ENCODE results near the genes RGPD8, TTL, IL36A and IL1F10.

DNA sequence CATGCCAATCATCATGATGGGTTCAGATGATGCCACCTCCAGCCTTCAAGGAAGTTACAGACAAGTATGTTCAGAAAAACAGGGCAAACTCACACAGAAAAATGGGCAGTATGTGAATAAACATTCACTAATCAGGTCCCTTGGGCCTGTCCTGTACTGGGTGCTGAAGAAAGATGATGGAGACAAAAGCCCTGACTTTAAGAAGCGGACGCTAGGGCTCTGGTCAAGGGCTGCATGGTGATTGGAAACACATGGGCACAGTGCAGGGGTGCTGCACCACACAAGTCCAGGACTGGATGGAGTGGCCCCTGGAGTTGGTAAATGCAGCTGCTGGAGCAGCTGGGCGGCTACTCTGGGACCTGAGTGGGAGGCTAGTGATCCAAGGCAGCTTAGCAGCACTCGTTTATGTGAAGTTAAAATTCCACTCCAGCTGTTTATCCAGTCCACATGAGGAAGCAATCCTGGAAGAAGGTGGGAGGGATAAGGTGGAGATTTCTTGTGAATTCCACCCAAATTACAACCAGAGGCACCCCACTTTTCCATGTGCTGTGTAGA, 24.8 kb downstream of the MERTK start:
- RRBS = no CpG with 5 or more reads among the region's 4 CpGs

- RRBS = no CpG with 5 or more reads among the region's 10 CpGs
These were observed 4.5 kb upstream of the ZC3H8 start for GRCh38 chr2:112259376-112259766.

DNA sequence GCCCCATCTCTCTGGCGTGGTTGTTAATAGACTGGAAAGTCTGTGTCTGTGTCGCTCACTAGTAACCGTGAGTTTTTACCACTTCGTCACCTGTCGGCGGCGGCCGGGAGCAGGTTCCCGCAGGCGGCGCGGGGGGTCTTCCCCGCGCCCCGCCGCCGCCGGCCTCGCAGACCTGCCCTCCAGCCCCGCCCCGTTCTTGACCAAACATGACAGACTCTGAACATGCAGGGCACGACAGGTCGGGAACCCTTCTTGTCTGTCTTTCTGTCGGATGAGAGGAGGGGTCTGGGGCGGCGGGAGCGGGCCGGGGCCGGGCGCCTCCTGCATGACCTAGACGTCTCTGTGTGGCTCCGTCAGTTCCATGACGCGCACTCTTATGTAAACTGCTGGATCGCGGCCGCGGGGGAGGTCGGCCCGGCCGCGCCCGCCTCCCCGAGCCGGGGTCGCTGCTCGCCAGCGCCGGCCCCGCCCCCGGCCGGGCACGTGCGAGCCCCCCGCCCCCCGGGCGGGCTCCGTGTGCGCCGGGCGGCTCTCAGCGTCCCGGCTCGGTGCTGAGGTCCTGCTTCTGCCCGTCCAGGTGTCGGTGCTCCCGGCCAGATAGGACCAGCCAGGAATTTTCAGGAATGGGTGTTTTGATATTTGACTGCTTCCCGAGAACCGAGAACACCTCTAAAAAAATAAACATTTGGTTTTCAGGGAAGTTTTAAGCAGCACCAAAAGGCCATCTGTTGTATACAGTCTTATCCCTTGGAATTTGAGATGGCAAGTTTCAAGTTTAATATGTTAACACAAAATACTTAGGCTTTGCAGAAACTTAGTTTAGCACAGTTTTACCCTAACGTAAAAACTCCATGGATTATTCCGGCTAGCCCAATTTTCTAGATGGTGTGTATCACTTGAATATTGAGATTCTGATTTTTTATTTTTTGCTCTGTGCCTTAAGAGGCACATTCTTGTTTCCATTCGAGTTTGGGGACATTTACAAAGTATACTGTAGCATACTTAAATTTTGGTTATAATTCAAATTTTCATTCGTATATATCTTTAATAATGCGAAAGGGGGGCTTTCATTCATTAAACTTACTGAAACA, 737 bp downstream of the ZC3H6 start:
- RRBS = under 1% methylated on average over 16 of the region's 74 CpGs

- RRBS = no CpG with 5 or more reads among the region's 87 CpGs
These were observed at the start of gene RGPD8 for GRCh38 chr2:112433049-112433835. TSS of gene RGPD8 (minus strand) at chr2:112433645.

DNA sequence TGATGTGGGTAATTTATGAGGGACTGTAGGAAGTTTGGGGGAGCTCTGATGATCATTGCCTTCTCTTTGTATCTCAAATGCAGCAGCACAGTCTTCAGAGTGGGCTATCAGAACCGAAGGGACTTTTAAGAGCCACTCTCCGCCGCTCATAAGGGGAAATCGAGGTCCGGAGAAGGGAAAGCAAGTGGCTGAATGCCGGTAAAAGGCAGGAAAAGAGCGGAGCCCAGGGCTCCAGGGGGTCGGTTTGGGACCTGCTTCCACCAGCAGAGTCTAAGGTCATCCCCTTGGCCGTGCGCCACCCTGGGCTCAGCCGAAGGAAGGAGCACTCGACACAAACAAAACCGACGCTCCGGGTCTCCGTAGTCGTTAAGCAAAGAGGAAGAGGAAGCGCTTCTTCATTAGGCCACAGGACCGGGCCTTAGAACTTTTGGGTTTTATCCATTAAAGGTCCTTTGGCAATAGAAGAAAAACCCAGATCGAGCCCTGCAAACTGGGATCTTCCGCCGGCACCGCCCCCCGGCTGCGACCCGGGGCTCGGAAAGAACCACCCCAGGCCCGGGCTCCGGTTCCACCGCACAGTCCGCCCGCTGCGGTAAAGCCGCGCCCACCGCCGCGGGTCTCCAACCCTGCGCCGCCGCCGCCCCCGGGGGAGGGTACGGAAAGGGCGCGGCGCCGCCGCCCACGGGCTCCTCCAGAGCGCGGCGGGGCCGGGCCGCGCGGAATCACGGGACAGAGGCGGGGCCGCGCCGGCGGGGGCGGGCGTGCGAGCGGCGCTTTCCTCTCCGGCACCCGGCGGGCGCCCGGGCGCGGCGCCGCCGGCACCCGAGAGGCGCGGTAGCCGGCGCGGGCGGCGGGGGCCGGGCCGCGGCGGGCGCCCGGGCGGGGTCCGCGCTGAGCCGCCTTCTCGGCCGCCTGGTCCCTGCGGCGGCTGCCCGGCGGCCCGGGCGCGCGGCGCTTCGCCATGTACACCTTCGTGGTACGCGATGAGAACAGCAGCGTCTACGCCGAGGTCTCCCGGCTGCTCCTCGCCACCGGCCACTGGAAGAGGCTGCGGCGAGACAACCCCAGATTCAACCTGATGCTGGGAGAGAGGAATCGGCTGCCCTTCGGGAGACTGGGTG, at the start of gene TTL:
Gene TTL, plus strand, starts transcription at position 773 of the 1,121 bp plus-strand sequence.
- RRBS = 1% methylated on average over 67 of the region's 121 CpGs

- RRBS = 3% methylated on average over 8 of the region's 12 CpGs
These were observed 654 bp upstream of the POLR1B start for GRCh38 chr2:112541680-112541941.

- RRBS = 25% methylated on average over 4 of the region's 7 CpGs
These were observed 1.2 kb downstream of the SLC20A1 start for GRCh38 chr2:112647009-112647258.

GRCh38 chr2:112649125-112649985, 3.6 kb downstream of the SLC20A1 start:
- RRBS = no CpG with 5 or more reads among the region's 5 CpGs

DNA sequence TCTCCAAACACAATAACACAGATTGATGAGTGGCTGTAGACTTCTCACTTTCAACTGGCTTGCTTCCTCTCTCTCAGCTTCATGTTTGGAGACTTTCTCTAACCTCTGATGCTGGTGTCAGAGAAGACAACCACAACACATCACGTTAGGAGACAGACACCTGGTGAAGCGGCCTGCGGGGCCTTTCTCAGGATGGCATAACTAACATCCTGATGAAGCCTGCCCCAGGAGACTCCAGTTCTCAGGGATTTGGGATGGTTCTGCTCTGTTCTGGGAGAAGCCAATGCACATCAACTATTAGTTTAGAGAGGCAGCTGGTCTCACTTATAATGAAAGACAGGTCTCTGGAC, 2.1 kb downstream of the IL1A start:
- RRBS = no CpG with 5 or more reads among the region's 3 CpGs

GRCh38 chr2:112793656-112794014, 9.3 kb upstream of the IL1A start:
- RRBS = no CpG with 5 or more reads among the region's 3 CpGs

DNA sequence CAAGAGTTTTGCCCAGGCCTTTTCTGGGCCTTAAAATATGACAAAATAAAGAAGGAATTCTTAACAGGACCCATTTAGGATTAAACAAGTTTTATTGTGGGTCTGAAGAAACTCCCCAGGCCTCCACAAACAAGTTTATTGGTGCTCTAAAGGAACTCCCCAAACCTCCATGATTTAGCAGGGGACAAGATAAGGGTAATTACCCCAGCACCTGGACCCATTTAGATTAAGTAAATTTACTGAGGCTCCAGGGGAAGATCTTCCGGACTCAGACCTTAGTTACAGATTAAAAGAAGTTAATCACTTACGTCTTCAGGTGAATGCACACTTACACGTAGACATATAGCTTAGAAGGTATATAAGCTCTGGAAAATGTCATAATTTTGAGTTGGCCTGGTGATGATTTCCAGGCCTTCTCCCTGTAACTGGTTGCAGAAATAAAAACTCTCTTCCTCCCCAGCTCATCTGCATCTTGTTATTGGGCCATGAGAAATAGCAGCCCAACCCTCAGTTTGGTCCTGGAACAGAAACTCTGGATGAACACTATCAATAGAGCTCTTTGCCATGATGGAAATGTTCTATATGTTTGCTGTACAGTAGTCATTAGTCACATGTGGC, 9.2 kb upstream of the IL37 start:
- RRBS = no CpG with 5 or more reads among the region's 3 CpGs

- RRBS = no CpG with 5 or more reads among the region's 7 CpGs
These were observed 28.2 kb downstream of the IL37 start for GRCh38 chr2:112939119-112939608.

DNA sequence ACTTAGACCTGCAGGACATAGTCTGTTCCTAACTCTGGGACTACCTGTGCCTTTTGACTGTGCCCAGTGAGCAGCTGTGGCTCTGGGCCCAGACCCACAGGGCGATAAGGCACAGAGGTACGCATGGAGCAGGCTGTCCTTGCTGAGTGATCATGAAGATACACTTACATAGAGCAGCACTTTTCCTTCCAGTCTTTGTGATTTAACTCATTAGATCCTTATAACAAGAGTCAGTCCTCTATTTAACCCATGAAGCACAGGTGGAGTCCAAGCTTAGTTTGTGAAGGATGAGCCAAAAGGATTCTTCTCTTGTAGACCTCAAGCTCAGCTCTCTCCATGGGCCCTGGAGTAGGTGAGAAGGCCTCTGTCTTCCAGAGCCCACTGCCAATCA, 28.6 kb downstream of the IL37 start:
- RRBS = no CpG with 5 or more reads among the region's 2 CpGs

- RRBS = no CpG with 5 or more reads among the region's 8 CpGs
These were observed 10.0 kb upstream of the IL36A start for GRCh38 chr2:112995319-112995579.

DNA sequence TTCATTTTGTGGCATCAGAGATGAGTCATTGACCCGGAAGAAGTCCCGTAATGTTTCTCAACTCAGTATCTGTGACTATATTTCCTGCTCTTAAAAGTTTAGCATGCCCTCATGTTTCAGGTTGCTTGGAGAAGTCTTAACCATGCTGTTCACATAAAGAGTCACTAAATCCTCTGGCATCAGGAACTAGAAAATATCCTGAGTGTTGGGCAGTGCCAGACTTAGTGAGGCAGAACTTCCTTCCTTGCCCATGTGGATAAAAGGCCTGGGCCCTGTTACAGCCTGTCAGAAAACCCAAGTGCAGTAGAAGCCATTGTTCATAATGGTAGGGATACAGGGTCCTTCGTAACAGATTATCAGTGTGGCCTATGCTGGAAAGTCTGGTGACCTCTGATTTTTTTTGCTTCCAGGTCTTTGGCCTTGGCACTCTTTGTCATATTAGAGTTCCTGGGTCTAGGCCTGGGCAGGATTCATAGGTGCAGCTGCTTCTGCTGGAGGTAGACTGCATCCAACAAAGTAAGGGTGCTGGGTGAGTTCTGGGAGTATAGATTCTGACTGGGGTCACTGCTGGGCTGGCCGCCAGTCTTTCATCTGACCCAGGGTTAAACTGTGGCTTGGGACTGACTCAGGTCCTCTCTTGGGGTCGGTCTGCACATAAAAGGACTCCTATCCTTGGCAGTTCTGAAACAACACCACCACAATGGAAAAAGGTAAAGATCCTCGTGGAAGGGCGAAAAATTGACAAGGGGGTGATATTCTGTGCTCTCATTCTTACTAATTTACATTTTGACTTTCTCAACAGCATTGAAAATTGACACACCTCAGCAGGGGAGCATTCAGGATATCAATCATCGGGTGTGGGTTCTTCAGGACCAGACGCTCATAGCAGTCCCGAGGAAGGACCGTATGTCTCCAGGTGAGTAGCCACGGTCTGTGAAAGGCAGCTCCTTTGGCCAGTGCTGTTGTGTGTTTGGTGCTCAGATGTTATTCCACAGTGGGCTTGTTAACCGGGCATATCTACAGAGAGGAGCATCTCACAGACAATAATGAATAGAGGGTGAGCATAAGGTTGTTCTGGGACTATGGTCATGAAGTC, at the start of gene IL36A:
Gene IL36A, plus strand, starts transcription at position 288 of the 1,096 bp plus-strand sequence.
- RRBS = no CpG with 5 or more reads among the region's 13 CpGs

GRCh38 chr2:113010237-113010600, 5.0 kb downstream of the IL36A start:
- RRBS = no CpG with 5 or more reads among the region's 3 CpGs

DNA sequence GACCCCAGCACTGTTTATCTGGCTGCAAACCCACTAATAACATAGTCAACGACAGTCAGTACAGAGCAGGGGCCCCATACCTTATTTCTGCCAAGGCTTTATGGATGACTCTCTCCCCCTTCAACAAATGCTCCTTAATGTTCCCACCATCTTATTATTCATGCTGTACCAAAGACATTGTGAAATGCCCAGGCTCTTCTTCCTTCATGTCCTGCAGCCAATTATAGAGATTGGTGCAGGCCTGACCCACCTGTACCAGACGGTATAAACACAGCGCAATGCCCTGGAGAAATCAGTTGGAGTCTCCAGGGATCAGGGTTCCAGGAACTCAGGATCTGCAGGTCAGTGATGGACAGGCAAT, at the start of gene IL1F10:
Gene IL1F10, plus strand, starts transcription at position 295 of the 361 bp plus-strand sequence.
- RRBS = no CpG with 5 or more reads among the region's 3 CpGs

- RRBS = no CpG with 5 or more reads among the region's 3 CpGs
These were observed 29.4 kb upstream of the IL1RN start for GRCh38 chr2:113097992-113098362.

GRCh38 chr2:113127730-113128238, 386 bp downstream of the IL1RN start:
- RRBS = no CpG with 5 or more reads among the region's 7 CpGs

Data from renal cortical epithelial cell (primary cell).